Breast epithelium (tissue), 2 donors: ENCODE results near the genes USH2A and ESRRG.

DNA sequence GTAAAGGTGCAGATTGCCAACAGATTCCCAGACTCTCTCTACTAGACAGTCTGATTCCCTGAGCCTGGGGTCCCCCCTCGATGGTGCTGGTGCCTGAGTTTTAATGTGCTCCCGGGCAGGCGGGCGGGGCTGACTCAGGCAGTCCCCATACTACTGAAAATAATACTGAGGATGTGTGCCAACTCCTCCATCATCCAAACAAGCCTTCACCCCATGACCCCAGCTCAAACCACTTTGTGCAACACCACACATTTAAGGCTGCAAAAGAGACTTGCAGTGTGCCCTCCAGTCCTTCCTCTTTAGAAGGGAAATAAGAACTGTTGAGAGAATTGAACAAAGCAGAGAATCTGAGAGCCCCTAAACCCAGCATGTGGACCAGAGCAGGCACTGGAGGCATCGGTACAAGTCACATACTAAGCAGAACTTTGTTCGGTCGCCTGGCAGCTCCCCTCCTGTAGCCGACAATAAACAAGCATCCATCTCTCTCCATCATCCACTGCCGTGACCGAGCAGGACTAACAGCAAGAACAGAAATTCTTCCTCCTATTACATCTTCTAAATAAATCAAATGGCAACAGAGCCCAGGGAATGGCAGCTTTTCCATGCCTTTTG, 36.8 kb downstream of the PTPN14 start:
- PRO-cap: no peak
- RAMPAGE, long total RNA, 2 experiments: no peak in any of the 2 experiments

GRCh38 chr1:214646535-214646747, 43.4 kb downstream of the CENPF start:
- PRO-cap: no peak
- RAMPAGE, long total RNA, 2 experiments: no peak in any of the 2 experiments

DNA sequence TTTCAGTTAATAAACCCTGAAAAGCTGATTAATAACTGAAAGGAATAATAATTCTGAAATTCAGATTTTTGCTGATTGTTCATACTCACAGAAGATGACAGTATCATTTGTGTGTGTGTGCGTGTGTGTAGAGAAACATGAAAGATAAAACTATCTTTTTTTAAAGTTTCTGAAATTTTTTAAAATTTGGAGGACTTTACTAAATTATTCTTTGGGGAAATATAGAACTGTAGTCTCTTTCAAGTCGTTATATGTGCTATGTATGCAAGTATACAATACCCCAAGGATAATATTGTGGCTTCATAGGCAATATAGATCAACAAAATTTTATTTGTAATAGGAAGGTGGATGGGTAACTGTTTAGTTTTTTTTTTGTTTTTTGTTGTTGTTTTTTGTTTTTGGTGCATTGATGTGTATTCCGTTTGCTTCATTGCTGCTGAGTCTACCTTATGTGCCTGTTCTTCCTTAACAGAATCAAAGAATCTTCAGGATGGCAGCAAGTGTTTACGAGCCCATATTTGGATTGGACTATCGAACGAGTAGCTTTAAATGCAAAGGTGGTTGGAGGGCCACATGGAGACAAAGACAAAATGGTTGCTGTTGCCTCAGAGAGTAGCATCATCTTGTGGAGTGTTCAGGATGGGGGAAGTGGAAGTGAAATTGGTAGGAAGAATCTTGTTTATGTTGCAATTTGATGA, 19.1 kb downstream of the KCTD3 start:
- PRO-cap: no peak
- RAMPAGE, long total RNA, 2 experiments: no peak in any of the 2 experiments

GRCh38 chr1:215618658-215619421, 51.7 kb downstream of the KCTD3 start:
- PRO-cap: no peak
- RAMPAGE, long total RNA, 2 experiments: no peak in any of the 2 experiments

DNA sequence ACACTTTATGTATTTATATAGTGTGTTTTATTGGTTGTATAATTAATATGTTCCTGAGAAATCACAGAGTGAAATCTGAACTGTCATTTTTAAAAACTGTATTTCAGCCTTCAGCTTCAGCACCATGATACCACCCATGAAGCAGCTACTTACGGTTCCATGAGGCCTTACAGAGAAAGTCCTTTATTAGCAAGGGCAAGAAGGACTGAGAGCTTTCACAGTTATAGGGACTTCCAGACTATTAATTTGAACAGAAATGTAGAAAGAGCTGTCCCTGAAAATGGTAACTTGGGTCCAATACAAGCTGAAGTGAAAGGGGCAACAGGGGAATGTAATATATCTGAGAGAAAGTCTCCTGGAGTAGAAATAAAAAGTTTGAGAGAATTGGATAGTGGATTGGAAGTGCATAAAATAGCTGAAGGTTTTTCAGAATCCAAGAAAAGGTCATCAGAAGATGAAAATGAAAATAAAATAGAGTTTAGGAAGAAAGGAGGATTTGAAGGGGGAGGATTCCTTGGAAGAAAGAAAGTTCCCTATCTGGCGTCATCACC, 52.9 kb downstream of the KCTD3 start:
- PRO-cap: no peak
- RAMPAGE, long total RNA, 2 experiments: no peak in any of the 2 experiments

DNA sequence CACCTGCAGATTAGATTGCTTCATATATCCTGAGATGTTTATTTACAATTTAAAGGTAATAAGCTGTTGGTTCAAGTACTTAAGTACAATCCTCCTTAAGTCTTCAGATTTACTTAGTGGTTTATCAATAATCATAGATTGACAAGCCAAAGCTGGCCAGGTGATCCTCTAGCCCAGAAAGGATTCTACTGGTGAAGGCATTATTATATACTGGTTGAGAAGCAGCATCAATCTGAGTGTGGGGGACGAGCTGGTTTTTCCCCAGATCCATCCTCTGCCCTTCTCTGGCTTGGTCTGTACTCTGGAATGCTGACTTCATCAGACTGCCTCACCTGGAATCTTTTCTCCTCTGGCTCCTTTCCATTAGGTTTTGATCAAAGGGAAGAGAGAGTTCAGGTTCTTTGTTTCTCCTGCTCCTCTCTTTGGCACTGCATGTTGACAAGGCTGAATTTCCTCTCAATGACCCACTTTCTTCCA, 93.9 kb downstream of the KCTD3 start:
- PRO-cap: no peak
- RAMPAGE, long total RNA, 2 experiments: no peak in any of the 2 experiments

- PRO-cap: no peak
- RAMPAGE, long total RNA, 2 experiments: no peak in any of the 2 experiments
Measured at GRCh38 chr1:216423184-216423602, at the start of gene USH2A. Gene USH2A (minus strand): TSS chr1:216423448.

DNA sequence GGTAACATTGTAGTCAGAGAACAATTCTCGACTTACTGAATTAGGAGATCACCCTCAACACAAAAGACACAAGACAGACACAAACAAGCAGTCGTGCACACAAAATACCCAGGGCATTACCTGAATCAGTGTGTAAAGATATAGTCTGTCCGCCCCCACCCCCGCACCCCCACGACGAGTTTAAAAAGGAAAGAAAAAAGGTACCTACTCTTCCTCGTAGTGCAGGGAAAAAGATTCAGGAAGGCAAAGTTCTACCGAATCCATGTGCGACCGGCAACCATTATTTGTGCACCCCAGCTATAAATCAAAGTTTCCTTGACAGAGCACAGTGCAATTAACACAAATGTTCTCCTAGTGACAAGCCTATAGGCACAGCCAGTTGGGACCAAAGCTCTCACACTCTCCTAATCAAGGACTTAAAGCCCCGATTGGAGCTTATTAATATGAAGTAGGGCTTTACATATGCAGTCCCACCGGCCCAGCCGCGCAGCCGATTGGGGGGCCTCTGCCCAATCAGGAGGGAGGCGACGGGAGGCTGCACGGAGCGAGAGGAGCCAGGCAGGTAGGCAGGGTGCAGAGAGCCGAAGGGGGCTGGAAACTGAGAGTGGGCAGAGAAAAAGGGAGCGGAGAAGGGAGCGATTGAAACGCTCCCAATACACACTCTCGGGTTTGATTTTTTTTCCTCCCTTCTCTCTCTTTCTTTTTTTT, at the start of gene ESRRG:
Gene ESRRG (minus strand): TSS at position 394 of the 708 bp plus-strand sequence.
- PRO-cap: no peak
- RAMPAGE, long total RNA, 2 experiments: no peak in any of the 2 experiments

DNA sequence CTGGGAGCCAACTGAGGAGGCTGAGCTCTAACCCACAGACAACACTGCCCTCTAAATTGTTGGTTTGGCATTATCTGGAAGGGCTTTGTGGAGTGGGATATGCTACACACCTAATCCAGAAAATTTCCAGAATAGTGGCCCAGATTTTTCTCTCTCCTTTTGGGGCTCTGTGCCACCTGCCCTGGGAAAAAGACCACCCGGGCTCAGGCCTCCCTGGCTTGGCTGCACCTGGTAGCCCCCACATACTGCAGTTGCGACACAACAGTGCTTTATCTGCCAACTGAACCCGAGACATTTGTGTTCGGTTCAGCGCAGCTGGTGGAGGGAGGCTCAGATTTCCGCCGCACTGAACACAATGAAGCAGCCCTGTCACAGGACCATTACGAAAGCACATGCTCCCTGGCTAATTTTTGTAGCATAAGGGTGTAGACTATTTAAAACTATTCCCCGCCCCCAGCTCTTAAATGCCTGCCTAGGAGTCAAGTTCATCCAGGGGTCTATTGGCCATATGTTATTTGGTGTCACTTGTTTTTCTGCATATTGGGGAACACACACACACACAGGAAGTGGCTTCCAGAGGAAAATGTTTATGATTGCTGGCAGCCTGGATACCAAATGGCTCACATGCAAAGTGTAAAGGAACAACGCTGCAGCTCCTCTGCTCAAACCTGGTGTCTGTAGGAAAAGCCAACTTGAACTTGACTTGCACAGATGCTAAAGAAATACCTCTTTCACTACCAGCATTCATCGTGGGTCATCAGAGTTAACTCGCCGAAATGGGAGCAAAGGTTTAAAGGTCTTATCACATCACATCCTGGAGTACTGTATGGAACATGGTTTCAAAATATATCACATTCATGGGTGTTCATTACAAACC, 92.4 kb upstream of the ESRRG start:
- PRO-cap: no peak
- RAMPAGE, long total RNA, 2 experiments: no peak in any of the 2 experiments

GRCh38 chr1:218348093-218348429, 2.9 kb downstream of the TGFB2 start:
- PRO-cap: no peak
- RAMPAGE, long total RNA, 2 experiments: no peak in any of the 2 experiments

- PRO-cap: no peak
- RAMPAGE, long total RNA, 2 experiments: no peak in any of the 2 experiments
Measured at GRCh38 chr1:218439405-218439867, 94.3 kb downstream of the TGFB2 start.

DNA sequence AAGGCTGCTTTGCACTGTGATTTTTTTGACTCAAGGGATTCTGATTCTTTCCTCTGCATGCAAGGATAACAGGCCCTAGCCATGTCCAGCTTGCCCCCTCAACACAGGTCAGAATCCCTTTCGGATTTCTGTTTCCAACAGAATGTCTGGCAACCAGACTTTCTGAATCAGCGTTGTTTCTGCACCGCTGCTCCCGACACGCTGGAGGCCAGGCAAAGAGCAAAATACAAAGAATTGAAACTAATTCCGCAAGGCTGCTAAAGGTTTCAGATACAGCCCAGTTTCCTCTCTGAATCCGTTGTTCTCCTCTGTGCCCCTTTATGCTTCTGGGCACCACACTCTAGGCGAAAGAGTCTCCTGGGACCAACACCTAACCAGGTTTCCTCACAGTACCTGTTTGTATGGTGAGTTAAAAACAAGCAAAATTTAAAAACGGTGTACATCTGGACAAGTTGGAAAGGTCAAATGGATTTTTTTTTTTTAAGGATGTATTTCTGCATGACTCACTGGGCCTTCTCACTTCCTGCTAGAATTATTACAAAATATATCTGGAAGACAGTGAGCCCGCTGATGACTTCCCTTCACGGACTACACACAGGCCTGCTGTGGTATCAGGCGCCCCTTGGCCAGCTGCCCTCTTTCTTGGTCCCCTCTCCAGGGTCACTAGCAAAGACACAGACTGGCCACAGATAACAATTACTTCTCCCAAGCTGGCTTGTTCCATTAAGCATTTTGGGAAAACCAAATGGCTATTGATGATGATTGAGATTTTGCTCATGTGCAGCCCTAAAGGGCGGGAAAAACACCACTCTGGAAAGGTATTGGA, 118.3 kb downstream of the TGFB2 start:
- PRO-cap: no peak
- RAMPAGE, long total RNA, 2 experiments: no peak in any of the 2 experiments

DNA sequence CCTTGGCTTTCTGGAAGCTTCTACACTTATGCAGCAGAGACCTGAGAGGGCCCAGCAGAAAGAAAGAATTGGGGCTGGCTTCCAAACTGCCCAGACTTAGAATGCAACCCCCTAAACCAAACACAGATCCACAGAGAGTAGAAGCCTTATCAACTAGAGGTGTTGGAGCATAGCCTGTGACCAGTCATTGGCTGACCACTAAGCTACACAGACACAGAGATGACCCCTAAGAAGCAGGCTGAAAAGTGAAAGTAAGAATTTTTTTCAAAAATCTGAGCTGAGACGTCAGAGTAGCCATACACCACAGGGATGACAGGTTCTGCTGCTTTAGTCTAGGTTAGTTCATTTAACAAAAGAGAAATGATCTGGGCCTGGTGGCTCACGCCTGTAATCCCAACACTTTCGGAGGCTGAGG, 98.5 kb downstream of the LYPLAL1 start:
- PRO-cap: no peak
- RAMPAGE, long total RNA, 2 experiments: no peak in any of the 2 experiments

GRCh38 chr1:219929235-219929641, 881 bp upstream of the SLC30A10 start:
- PRO-cap: no peak
- RAMPAGE, long total RNA, 2 experiments: no peak in any of the 2 experiments

GRCh38 chr1:219996880-219997485, 49.3 kb downstream of the EPRS1 start:
- PRO-cap: no peak
- RAMPAGE, long total RNA, 2 experiments: no peak in any of the 2 experiments

- PRO-cap: no peak
- RAMPAGE, long total RNA, 2 experiments: no peak in any of the 2 experiments
Measured at GRCh38 chr1:220264652-220264894, 7.7 kb downstream of the RAB3GAP2 start.

DNA sequence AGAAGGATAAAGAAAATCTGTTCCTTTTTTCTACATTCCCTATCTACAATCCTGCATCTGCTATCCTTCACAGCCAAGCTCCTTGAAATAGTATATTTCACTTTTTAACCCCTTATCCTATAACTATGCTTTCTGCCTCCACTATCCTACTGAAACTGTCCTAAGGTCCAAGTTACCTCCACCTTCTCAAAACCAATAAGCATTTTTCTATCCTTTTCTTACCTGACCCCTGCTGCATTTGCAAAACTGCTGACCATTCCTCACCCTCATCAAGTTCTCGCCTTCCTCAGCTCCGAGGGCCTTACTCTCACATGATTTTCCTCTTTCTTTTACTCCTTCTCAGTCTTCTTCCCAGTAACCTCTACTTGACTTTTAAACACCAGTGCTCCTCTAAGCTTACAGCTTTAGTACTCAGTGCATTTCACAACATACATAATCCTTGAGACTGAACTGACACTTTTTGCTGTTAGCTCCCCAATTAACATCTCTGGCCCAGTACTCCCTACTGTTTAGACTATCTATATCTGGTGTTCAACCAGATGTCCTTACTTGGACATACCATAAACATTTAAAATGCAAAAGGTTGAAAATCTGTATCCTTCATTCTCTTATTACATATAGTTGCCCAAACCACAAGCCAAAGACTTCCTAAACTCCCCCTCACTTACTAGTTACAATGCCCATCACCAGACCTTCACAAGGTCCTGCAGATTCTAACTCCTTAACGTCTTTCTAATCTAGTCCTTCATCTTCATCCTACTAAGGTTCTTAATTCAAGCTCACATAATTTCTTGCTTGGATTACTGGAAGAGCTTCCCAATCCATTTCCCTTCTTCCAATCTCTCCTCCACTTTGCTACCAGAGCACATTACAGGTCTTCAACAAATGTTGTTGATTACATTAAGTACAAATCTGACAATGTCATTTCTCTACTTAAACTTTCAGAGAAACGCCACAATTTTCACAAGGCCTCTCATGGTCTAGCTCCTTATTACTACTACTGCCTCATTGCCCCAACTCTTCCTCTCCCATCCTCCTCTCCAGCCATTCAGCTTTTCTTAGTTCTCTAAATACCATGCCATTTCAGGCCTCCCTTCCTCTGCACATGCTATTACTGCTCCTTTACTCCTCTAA, 2.0 kb downstream of the RAB3GAP2 start:
- PRO-cap: no peak
- RAMPAGE, long total RNA, 2 experiments: no peak in any of the 2 experiments

DNA sequence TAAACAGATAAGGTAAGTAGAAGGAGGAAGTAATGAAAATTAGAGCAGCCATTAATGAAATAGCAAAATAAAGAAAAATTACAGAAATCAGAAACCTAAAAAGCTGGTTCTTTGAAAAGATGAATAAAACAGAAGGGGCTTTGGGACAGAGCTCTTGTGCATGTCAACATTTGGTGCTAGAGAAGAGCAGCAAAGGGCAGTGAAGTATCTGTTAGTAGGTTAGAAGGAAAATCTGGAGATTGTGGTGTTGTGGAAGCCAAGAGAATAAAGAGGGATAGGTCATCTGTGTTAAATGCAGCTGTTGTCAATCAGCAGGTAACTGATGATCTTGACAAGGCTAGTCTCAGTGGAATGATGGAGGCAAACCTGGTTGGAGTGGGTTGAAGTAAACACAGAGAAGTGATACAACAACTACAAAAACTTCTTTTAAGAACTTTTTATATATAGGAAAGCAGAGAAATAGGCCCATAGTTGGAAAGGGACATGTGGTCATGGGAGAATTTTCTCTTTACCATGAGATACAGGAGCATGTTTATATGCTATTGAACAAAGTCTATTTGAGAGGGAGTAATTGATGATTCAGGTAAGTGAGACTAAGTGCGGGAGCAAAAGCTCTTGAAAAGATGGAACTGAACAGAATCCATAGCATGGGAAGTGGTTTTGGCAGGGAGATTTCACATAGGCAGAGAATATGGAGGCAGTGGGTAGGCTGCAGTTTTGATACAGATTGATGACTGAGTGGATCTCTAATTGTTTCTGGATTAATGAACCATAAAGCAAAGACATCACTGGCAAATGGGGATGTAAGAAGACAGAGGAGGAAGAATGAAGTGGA, 31.3 kb downstream of the MARK1 start:
- PRO-cap: no peak
- RAMPAGE, long total RNA, 2 experiments: no peak in any of the 2 experiments

DNA sequence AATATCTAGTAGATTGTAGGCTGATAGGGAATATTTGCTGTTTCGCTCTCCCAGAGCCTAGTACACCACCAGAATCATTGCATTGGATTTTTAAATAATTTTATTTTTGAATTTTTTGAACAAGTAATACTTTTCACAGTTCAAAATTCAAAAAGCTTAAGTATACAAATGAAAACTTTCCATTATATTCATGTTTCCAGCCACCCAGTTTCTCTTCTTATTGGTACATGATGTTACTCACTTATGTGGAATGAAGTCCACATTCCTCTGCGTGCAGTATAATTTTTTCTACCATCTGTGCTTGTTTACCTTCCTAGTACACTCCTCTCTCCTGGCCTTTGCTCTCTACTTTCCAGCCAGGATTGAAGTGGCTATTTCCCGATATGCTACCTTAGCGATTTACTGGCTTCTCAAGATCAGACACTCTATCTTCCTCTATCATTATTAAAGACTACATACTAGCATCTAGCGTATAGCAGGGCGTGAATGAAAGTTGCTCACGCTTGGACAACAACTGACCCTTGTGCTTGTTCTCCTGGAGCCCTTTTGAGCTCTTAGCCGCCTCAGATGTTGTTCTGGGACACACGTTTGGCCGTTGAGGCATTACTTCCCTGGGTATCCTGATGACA, 13.6 kb upstream of the MTARC2 start:
- PRO-cap: no peak
- RAMPAGE, long total RNA, 2 experiments: no peak in any of the 2 experiments

- PRO-cap: no peak
- RAMPAGE, long total RNA, 2 experiments: no peak in any of the 2 experiments
Measured at GRCh38 chr1:220779740-220780360, 6.9 kb upstream of the MTARC1 start.